Upper lobe of left lung (tissue), 5 donors: ENCODE data around the genes CAPN5, PAK1, TENM4 and FAM181B.

DNA sequence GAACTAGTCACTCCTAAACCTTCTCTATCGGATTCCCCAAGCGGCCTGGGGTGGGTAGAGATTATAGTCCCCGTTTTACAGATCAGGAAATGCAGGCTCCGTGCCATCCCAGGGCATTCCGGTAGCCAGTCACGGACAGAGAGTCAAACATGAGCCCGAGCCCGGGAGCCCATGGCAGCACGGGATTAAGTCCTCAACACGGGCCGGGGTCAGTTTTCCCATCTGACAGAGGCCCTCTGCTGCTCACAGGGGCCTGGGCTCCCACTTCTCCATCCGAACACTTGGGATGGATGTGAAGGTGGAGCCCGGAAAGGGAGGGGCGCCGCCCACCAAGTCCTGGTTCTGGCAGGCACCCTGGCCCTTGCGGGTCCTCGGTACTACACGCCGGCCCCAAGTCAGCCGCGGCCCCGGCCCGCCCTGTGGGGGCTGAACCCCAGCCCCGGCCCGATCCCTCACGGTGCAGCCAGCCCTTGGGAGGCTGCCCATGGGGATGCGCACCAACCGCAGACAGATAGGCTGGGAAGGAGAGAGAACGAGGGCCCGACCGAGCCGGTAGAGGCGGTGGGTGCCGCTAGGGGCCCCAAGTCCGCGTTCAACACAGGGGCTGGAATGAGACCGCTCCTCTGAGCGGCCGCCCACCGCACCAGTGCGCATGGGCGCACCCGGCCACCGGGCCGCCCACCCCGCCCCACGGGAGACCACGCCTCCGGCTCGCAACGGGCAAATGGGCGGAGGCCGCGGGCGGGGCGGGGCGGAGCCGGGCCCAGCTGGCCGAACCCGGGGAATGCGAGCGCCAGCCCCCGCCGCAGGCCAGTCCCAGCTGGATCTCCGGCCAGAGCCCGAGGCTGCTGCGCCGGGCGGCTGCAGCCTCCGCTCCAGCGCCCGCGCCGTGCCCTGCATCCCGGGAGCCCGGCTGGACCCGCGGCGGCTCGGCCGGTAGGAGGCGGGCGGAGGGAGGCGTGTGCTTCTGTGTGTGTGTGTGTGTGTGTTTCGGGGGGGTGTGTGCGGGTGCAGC, at the start of gene CAPN5:
TSS of gene CAPN5 (plus strand) at position 813 of the 1,015 bp plus-strand sequence.
- PRO-cap, 2 experiments: peak in 2 of 2 experiments; most common plus-strand start position 813 of the sequence (in 2); most common minus-strand start position 597 of the sequence (in 1)
- RAMPAGE, long total RNA, 4 experiments: no peak in any of the 4 experiments

GRCh38 chr11:77172513-77172895, 44.5 kb downstream of the MYO7A start:
- PRO-cap, 2 experiments: no peak in any of the 2 experiments
- RAMPAGE, long total RNA, 4 experiments: no peak in any of the 4 experiments

DNA sequence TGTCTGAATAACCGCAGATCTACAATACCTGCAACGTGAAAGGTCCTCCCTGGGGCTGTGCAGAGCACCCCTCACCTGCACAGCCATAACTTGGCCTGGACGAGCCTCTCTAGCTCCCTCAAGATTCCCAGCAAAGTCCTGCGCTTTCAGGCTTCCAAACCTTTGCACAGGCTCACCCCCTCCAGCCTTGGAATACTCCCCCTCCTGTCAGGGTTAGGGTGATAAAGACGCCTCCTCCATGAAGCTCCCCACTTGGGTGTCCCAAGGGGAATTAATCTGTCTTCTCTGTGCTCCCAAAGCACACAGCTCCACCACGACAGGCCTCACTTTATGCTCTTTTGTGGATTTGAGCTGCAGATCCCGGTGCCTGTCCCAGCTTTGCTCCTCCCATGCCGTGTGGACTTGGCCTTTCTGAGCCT, 46.2 kb downstream of the MYO7A start:
- PRO-cap, 2 experiments: no peak in any of the 2 experiments
- RAMPAGE, long total RNA, 4 experiments: no peak in any of the 4 experiments

DNA sequence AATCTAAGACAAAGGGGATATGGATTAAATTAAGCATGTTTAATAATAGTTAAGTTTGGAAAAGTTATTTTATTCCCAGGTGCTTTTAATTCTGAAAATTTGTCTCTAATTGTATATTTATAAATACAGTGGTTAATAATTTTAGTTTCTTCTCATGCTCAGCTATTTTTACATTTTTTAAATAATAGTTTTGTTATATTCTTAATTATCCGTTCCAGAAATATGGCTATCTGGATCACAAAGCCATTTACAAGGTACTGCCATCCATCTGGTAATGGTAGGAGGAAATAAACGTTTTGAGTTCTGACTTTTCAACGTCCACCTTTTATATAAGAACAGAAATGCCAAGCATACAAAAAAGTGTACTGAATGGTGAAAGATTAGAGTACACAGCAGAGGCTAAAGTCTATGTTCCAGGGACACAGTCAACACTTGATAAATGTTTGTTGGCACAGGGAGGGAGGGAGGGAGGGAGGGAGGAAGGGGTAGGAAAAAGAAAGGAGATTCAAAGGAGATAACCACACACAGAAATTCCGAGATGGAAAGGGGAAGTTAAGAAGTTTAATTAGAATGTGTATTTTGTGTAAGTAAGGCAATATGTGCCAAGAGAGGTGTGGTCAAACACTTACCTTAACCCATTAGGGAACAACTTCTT, 58.3 kb downstream of the GDPD4 start:
- PRO-cap, 2 experiments: no peak in any of the 2 experiments
- RAMPAGE, long total RNA, 4 experiments: no peak in any of the 4 experiments

- PRO-cap, 2 experiments: peak in 1 of 2 experiments; most common plus-strand start chr11:77474479 (in 1); most common minus-strand start chr11:77474265 (in 1)
- RAMPAGE, long total RNA, 4 experiments: no peak in any of the 4 experiments
Measured at GRCh38 chr11:77473885-77474542, at the start of gene PAK1. TSS of gene PAK1 (minus strand) at chr11:77474094.

GRCh38 chr11:77622255-77622716, 15.3 kb downstream of the CLNS1A start:
- PRO-cap, 2 experiments: no peak in any of the 2 experiments
- RAMPAGE, long total RNA, 4 experiments: no peak in any of the 4 experiments

DNA sequence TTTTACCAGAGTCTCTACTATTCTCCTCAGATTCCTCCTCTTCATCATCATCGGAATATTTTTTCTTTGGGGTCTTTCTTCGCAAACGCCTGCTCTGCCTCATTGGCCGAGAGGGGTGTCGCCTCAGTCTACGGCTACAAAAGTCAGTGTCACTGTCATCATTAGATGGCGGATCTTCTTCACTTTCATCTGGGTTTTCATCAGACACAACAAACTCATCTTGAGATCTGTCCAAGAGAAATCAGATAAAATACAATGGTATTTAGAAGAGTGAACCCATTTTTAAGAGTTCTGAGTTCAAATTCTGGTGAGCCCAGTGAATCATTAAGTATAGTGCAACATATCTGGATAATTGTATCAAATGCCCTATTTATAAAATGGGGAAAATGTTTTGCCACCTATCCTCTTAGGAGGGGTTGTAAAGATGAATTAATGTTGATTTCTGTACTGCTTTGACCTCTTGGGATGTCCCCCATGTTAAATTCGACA, 37.5 kb upstream of the CLNS1A start:
- PRO-cap, 2 experiments: no peak in any of the 2 experiments
- RAMPAGE, long total RNA, 4 experiments: no peak in any of the 4 experiments

GRCh38 chr11:78072850-78073146, 6.9 kb downstream of the NDUFC2 start:
- PRO-cap, 2 experiments: no peak in any of the 2 experiments
- RAMPAGE, long total RNA, 4 experiments: no peak in any of the 4 experiments

- PRO-cap, 2 experiments: no peak in any of the 2 experiments
- RAMPAGE, long total RNA, 4 experiments: no peak in any of the 4 experiments
Measured at GRCh38 chr11:78160373-78160984, 21.1 kb upstream of the ALG8 start.

- PRO-cap, 2 experiments: no peak in any of the 2 experiments
- RAMPAGE, long total RNA, 4 experiments: no peak in any of the 4 experiments
Measured at GRCh38 chr11:78219620-78220472, 31.1 kb downstream of the USP35 start.

DNA sequence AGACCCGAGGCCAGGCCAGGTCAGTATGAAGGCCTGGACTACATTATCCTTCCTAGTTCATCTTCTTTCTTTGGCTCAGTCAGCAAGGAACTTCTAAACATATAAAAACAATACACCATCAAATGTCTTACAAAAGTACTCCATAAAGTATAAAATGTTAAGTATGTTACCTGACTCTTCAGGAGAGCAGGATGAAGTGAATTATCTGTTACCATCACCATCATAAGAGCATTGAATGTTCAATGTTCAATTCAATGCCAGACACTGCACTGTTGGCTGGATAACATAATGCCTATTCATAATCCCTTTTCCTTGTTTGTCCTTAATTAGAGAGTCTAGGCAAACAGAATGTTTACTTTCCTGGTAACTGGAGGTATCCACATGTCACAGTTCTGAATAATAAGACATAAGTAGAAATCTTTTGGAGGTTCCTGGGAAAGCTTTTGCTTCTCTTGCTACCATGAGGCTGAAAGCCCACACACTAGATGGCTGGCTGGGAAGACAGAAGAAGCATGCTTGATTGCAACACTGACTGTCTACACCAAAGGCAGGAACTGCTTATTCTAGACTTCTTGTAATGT, 79.6 kb downstream of the GAB2 start:
- PRO-cap, 2 experiments: no peak in any of the 2 experiments
- RAMPAGE, long total RNA, 4 experiments: no peak in any of the 4 experiments

DNA sequence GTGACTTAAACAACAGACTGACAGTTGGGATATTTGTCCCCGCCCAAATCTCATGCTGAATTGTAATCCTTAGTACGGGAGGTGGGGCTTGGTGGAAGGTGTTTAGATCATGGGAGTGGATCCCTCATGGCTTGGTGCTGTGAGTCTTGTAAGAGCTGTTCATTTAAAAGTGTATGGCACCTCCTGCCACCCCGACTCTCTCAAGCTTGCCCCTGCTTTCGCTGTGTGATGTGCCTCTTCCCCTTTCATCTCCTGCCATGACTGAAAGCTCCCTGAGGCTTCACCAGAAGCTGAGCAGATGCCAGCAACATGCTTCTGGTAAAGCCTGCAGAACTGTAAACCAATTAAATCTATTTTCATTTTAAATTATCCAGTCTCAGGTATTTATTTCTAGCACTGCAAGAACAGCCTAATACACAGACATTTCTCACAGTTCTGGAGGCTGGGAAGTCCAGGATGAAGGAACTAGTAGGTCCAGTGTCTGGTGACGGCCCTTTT, 40.8 kb downstream of the GAB2 start:
- PRO-cap, 2 experiments: no peak in any of the 2 experiments
- RAMPAGE, long total RNA, 4 experiments: no peak in any of the 4 experiments

DNA sequence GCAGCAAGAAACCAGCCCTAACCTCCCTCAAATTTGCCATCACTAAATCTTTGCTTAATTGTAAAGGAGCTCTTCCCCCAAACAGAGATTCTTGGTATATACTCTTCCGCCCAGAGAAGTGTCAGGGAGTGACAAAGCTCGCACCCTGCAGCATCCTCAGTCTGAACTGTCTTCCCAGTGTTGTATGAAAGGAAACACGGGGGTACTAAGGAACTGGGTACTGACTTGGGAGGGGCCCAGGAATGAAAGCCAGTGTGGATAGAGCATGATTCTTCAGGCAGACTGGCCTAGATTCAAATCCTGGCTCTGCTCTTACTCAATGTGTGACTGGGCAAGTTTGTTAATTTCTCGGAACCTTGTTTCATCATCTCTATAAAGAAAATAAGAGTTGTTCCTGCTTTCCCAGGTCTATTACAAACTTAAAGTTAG, 265.9 kb upstream of the NARS2 start:
- PRO-cap, 2 experiments: no peak in any of the 2 experiments
- RAMPAGE, long total RNA, 4 experiments: no peak in any of the 4 experiments

GRCh38 chr11:79440401-79441315, at the start of gene TENM4:
TSS of gene TENM4 (minus strand) at chr11:79441030.
- PRO-cap, 2 experiments: peak in 2 of 2 experiments; most common minus-strand start chr11:79440785 (in 2)
- RAMPAGE, long total RNA, 4 experiments: no peak in any of the 4 experiments

GRCh38 chr11:79580684-79581167, 139.9 kb upstream of the TENM4 start:
- PRO-cap, 2 experiments: no peak in any of the 2 experiments
- RAMPAGE, long total RNA, 4 experiments: no peak in any of the 4 experiments

GRCh38 chr11:82733022-82734062, at the start of gene FAM181B:
TSS of gene FAM181B (minus strand) at chr11:82733864.
- PRO-cap, 2 experiments: no peak in any of the 2 experiments
- RAMPAGE, long total RNA, 4 experiments: no peak in any of the 4 experiments

DNA sequence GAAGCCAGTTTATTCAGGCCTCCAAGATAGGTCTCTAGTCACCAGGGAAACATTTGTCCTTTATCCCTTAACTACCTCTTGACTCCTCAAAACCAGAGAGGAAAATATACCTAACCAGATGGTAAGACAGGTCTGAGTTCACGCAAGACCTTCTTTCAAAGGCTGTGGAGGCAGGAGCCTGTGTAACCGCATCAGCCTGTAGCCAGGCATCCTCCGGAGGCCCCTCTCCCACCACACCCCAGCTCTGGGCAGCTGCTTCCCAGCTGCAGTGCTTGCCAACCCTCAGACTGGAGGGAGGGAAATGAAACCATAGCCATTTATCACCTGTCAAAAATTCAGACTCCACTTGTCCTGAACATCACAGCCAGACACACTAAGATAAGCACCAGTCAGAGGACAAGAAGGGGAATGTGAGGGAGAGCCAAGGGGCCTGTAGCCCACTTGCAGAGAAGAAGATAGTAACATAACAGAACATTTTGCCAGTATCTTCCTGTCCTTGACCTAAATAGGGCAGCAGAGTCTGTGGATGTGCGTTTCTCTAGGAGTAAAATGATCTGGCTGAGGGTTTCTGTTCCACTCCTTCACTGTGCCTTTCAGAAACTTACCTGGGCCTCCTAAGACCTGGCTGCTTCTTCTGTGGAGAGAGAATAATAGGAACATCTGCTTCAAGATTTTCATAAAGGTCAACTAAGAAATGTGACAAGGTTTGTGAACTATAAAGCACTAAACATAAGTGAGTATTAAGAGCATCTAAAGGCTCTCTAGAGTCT, 57.5 kb upstream of the FAM181B start:
- PRO-cap, 2 experiments: no peak in any of the 2 experiments
- RAMPAGE, long total RNA, 4 experiments: no peak in any of the 4 experiments

GRCh38 chr11:82996987-82997859, 74.5 kb downstream of the RAB30 start:
- PRO-cap, 2 experiments: no peak in any of the 2 experiments
- RAMPAGE, long total RNA, 4 experiments: no peak in any of the 4 experiments

DNA sequence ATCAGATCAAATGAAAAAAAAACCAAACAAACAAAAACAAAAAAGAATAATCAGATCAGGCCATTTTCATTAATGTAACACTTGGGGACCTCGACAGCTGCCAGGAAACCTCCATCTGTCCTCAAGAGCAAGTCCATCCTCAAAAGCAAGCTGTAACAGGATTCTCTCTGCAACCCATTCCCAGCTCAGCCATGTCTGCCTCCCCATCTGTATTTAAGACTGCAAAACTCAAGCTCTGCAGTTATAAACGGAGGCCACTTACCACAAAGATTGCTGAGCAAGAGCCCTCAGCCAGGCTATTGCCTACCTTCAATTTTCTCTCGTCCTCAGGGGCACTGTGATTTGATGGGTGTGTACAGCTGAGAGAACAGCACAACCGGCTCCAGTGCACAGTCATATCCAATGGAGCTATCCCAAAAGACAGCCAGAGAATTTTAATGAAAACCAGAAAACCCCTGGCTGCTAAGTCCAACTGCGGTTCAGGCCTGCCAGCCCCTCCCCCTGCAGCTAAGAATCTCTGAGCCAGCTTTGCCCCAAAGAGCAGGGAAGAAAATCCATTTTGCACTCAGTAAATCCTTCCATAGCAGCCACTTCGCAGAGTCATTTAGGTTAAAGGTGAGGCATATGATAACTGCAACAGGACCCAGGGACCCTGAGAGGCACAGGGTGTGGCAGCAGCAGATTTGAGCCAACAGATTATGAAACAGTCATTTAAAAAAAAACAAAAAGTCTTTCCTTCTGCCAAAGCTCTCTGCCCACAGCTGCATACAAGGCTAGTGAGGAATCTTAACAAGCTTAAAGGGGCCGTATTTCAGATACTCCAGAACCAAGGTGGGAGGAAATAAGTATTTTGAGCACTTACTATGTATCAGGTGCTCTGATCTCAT, 37.6 kb downstream of the RAB30 start:
- PRO-cap, 2 experiments: peak in 1 of 2 experiments; most common minus-strand start position 215 of the sequence (in 1)
- RAMPAGE, long total RNA, 4 experiments: no peak in any of the 4 experiments

DNA sequence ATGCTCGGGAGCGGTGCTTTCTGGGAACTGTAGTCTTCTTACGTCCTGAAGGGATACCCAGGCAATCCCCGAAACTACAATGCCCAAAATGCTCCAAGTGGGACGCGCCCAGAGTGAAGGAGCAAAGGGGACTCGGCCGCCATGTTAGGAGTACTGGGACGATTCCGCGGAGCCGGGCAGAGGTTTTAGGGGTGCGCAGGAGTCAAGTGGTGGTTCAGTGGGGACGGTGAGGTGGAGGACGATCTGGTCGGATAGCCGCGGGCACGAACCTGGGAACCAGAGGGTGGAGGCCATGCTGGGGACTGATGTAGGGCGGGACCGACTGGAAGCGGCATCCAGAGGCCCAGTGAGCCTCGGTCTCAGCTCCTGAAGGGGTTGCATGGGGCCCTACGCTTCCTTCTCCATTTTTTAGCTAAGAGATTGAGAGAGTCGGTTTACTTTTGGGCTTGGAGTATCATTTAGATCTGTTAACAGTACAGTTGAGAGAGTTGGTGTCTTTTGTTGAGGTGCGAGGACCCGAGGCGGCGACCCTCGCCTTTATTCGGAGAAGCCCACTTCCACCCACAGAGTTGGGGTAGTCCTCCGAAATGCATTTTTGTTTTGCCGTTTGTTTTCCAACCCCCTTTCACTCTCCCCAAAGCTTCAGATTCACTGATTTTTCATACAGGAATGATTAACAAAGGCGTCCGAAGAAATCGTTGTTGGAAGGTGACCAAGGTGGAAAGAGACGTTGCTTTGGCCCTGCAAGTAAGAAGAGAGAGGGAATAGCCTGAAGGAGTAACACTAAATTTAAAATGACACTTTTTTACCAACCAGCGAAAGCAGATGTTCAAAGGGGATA, 479 bp upstream of the RAB30 start:
- PRO-cap, 2 experiments: peak in 2 of 2 experiments; most common plus-strand start position 111 of the sequence (in 1)
- RAMPAGE, long total RNA, 4 experiments: start-site peak on the plus strand in 2 of 4 experiments, centred at positions 129 to 141 of the sequence, 76 to 87 reads per replicate